SK-MEL-5 (cell line): ENCODE measurements around the gene SRSF1.

GRCh38 chr17:56917924-56918123 lies 4.0 kb upstream of the TRIM25 start:
RAMPAGE:
- cytosol, long total RNA, result no peak
- long total RNA, result no peak
- nucleus, long total RNA, result no peak

GRCh38 chr17:57095277-57095621 lies 10.2 kb downstream of the AKAP1 start:
RAMPAGE:
- cytosol, long total RNA, result no peak
- long total RNA, result no peak
- nucleus, long total RNA, result no peak

GRCh38 chr17:57264546-57265579 lies 8.5 kb downstream of the MSI2 start:
RAMPAGE:
- cytosol, long total RNA, result no peak
- long total RNA, result no peak
- nucleus, long total RNA, result no peak

GRCh38 chr17:57286223-57287101 lies 30.1 kb downstream of the MSI2 start:
RAMPAGE:
- cytosol, long total RNA, result no peak
- long total RNA, result no peak
- nucleus, long total RNA, result no peak

RAMPAGE:
- cytosol, long total RNA, result no peak
- long total RNA, result no peak
- nucleus, long total RNA, result no peak
Measured at GRCh38 chr17:57355093-57355976, 99.0 kb downstream of the MSI2 start.

DNA sequence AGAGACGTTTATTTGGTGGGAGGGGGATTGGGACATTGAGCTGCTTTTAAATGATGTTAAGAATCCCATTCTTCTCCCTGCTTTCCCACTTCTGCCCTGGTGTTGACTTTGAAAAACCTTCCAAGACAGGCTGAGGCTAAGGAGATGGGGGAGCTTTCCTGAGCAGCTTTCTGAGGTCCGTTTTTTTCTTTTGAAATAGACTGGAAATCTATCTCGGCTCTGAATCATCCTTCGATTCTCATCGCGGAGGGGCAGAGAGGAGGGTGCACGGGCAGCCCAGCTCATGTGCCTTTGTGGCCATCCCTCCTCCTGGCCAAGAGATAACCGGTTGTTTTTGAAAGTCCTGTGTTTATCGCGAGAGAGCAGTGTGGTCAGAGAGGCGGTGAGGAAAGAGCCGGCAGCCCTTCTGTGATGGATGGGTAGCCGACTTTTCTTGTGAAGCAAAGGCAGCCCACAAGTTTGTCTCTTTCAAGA lies 191.6 kb downstream of the CCDC182 start:
RAMPAGE:
- cytosol, long total RNA, result no peak
- long total RNA, result no peak
- nucleus, long total RNA, result no peak

RAMPAGE:
- cytosol, long total RNA, result no peak
- long total RNA, result no peak
- nucleus, long total RNA, result no peak
Measured at GRCh38 chr17:57675287-57675786, 69.8 kb downstream of the CCDC182 start.

RAMPAGE:
- cytosol, long total RNA, result no peak
- long total RNA, result no peak
- nucleus, long total RNA, result no peak
Measured at GRCh38 chr17:57679526-57680444, 65.3 kb downstream of the CCDC182 start.

GRCh38 chr17:57723583-57724548 lies 21.2 kb downstream of the CCDC182 start:
RAMPAGE:
- cytosol, long total RNA, result no peak
- long total RNA, result no peak
- nucleus, long total RNA, result no peak

DNA sequence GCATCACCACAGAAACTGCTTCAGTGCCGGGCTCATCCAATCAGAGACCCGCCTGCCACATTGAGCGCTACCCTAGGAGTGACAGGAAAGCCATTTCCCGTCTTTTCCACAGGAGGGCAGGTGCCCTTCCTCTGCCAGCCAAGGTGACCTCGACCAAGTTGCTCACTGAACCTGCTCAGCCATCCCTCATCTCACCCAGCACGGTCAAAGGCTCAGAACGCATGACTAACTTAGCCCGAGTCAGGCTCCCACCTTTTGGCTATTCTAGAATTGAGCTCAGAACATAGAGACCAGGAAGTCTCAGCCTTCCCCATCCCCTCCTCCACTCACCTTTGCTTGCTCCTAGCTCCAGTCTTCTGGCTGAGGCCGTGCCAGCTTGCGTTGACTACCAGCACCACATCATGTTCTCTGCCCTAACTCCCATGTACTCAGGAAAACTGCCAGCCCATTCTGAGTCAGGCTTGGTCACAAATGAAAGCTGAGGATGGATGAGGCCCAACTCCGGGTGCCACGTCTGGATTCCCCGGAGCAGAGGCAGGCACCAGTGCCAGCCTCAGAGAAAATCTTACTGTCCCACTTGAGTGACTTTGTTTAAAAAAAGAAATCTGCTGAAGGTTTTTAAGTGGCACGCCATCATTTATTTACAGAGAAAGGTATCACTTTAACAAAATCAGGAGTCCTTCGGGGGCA lies 15.5 kb downstream of the MRPS23 start:
RAMPAGE:
- cytosol, long total RNA, result no peak
- long total RNA, result no peak
- nucleus, long total RNA, result no peak

RAMPAGE:
- cytosol, long total RNA, result no peak
- long total RNA, result no peak
- nucleus, long total RNA, result no peak
Measured at GRCh38 chr17:57839294-57839927, 10.4 kb downstream of the MRPS23 start.

RAMPAGE:
- cytosol, long total RNA, result no peak
- long total RNA, result no peak
- nucleus, long total RNA, result no peak
Measured at GRCh38 chr17:57846280-57846674, 3.6 kb downstream of the MRPS23 start.

DNA sequence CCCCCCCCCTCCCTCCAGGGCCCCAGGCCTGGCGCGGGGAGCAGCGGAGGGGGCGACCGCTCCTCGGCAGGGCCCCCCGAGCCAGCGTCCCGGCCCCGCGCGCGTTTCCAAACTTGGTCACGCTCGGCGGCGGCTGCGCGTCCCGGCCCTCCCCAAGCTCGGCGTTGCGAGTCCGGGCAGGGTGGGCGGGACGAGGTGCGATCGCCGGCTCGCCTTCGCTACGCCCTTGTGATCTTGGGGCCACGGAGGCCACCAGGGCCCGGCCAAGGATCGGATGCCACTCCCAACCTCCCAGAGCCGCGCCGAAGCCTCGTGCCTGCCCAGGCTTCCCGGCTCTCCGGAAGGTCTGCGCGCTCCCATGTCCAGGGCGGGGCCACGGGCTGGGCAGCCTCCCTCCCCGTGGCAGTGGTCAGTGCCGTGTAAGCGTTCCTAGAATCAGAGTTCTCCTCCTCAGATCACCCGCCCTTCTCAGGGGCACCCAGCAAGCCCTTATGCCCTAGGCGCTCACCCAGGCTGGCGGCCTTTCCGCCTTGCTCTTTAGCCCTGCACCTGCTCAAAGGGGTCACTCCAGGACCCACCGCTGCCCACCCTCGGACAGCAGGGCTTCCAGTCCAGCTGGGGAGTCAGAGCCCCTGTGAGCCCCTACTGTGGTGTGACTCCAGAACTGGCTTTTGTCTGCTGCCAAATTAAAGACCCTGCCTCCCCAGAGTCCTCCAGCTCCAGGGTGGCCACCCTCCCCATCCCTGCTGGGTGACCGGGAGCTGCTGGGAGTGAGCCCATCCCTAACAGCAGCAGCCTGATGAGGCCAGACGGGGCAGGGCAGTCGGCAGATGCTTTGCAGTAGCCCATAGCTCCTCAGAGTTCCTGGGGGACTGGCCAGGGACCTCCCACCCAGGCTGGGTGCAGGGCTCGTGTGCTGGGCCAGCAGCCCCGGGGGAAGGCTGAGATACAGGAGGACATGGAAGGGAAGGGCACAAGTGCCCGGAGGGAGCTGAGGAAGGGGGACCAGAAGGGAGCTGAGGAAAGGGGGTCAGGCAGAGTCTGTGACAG lies 12.3 kb upstream of the MRPS23 start:
RAMPAGE:
- cytosol, long total RNA, result no peak
- long total RNA, result no peak
- nucleus, long total RNA, result no peak

RAMPAGE:
- cytosol, long total RNA, result no peak
- long total RNA, result no peak
- nucleus, long total RNA, result no peak
Measured at GRCh38 chr17:57875286-57875947, 25.6 kb upstream of the MRPS23 start.

DNA sequence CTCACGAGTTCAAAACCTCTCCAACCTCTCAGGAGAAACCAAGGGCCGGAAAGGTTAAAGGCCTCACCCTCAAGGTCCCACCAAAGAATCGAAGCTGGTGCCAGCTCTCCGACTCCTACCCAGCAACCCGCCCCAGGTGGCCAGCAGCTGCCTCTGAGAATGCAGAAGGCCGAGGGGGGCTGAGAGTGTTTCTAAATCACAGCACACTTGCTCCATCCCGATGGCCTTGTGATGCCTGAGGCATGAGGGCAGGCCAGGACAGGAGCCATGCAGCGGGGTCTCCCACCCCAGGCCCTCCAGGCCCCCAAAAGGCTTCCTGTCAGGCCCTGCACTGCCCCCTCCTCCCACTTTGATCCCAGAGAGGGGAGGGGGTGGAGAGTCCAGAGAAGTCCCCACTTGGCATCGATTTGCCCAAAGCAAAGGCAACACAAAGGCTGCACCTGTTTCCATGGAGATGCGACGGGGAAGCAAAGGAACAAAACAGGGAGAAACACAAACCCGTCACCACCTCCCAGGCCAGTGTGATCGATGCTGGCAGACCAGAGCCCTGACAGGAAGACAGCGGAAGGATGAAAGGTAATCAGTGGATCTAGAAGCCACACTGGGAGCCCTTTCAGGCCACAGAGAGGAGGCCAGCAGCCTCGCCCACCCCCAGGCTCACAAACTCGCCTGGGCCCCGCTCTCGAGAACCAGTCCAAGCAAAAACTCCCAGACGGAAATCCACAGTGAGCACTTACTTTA lies 39.0 kb downstream of the CUEDC1 start:
RAMPAGE:
- cytosol, long total RNA, result no peak
- long total RNA, result no peak
- nucleus, long total RNA, result no peak

GRCh38 chr17:57942006-57942232 lies 13.3 kb downstream of the CUEDC1 start:
RAMPAGE:
- cytosol, long total RNA, result no peak
- long total RNA, result no peak
- nucleus, long total RNA, result no peak

GRCh38 chr17:57986738-57987427 lies 1.2 kb downstream of the VEZF1 start:
RAMPAGE:
- cytosol, long total RNA, result no peak
- long total RNA, result no peak
- nucleus, long total RNA, result no peak

DNA sequence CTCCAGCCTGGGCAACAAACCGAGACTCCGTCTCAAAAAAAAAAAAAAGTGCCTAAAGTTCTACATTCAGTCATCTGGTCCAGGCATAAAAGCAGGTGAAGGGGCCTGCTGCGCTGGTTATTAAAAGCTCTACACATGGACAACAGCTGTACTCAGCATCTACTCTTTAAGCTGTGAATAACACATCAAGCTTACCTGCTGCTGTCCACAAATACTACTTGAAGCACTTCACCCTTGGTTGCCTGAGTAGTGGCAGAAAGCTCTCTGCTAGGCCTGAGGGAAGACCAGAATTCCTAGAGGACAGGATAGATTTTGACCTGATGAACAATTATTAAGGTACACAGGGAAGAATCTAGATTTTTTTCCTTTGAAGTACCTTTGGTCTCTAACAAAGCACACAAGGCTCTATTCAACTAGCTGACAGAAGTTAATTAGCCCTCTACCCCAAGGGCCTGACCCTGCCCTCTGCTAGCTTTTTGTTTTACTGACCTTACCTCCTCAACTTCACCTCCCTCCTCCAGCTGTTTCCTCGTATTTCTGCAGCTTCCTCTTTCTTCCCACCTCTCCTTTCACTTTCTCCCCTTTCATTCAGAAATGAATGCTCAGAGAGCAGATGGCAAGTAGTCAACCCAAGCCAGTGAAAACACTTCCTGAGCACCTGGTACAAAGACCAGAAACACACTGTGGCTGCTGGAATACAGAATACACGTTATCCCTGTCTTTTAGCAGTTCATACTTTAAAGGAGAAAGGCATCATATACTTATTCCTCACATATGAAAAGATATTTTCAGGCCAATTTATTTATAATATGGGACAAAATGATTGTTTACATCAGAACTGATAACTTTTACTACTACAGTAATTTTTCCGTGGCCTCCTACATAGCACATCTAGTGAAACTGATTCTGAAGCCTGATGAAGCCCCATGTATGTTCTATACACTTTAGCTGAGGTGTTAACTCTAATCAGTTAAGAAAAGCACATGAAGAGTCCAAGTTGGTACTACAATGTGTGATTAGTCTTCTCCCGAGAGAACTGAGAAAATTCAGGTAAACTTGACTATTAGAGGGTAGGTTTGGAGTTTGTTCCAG lies 5.6 kb upstream of the VEZF1 start:
RAMPAGE:
- cytosol, long total RNA, result no peak
- long total RNA, result no peak
- nucleus, long total RNA, result no peak

DNA sequence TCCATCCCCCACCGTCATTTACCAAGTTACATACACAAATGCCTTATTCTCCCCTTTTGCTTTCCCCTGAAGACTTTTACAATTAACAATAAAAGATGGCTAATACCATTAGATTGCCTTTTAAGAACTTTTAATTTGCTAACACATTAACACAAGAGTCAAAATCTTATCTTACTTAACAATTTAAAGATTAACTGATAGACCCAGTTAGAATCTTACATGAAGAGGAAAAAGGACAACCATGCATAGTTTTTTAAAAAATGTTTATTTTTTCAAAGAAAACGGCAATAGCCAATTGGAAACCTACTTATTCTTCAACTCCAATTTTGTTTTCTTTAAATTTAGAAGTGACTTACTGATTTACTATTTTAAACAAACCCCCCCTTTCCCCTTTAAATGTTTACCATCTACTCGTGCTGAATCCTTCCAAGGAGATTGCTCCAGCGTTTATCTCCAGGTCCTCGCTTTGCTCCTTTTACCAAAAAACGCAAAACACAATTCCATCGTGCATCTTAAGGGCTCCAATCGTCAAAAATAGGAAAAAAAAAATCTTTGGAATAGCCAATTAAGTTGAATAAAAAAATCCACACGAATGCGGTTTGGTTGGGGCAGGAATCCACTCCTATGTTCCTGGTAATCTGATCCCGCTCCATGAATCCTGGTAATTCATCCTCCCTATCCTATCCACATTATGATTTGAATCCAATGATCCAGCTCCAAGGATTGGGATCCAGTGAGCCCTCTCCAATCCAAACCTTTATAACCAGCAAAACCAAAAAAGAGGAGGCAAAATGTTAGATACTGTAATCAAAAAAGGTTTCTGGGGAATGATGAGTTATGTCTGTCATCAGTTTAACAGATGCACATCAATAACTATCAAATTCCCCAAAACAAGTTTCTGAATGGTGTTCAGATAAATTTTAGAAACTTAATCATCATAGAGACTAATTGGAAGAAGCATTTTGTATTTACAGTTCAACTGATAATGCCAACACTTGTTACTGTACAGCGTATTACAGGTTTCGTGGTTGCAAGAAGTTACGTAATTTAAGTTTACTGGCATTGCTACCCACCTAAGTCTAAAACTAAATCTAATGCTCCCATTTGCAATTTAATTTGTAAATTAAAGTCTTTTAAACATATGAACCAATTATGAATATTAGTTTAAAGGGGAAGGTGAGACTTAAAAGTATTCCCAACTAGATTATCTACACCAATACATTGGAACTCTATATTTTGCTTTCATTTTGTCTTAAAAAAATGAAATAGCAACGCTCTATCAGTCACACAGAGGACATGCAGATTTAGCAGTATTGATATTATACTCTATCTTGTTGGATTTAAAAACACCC lies 3.3 kb downstream of the SRSF1 start:
RAMPAGE:
- cytosol, long total RNA, result no peak
- long total RNA, result no peak
- nucleus, long total RNA, result no peak

GRCh38 chr17:58006862-58007889 lies at the start of gene SRSF1:
Gene SRSF1 (minus strand): TSS chr17:58007246.
RAMPAGE:
- cytosol, long total RNA, result start-site peak on the minus strand at chr17:58007226-58007260, 467 and 563 reads in 2 replicates
- long total RNA, result start-site peak on the minus strand at chr17:58007226-58007249, 404 and 602 reads in 2 replicates
- nucleus, long total RNA, result start-site peak on the minus strand at chr17:58007226-58007260, 1,555 and 874 reads in 2 replicates